Vein endothelial cell (primary cell): ENCODE results near the genes COQ7 and ACSM2A.

DNA sequence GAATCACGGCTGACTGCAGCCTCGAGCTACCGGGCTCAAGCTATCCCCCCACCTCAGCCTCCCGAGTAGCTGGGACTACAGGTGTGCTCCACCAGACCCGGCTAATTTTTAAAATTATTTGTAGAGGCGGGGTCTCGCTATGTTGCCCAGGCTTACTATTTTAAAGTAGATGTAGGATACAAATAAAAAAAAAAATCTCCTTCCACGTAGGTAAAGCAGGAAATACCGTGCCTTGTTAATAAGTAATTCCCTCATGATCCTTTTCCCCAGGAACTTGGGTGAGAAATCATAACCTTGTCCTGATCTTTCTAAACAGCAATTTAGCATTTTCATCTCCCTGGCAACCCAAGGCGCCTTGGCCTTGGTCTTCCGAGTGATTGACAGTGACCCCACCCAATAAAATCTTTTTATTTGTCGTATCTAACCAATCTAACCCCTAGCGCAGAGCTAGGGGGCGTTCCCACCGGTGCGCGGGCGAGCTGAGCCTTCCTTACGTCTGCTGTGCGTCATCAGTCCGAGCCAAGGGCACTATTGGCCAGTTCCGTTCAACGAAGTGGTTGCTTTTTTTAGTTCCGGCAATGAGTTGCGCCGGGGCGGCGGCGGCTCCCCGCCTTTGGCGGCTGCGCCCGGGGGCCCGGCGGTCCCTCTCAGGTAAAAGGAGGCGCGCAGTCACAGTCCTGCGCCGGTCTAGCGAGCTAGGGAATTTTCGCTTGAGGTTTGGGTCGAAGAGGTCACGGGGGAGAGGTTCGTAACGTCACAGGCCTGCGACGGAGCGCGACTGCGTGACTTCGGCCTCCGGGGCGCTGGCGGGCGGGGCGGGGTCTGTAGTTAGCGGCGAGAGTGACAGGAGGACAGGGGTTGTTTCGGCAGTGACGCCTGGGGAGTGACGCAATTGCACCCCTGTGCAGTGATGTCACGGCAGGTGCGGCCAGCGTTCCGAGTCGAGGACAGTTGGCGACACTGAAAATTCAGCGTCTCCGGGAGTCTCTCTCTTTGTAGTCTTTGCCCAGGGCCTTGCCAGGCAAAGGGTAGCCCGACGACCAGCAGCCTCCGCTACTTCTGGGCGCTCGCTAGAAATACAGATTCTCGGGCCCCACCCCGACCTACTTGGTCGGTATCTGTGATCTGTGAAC, at the start of gene COQ7:
Gene COQ7, plus strand, starts transcription at position 528 of the 1,133 bp plus-strand sequence.
- CAGE, long polyA plus RNA, result no peak

DNA sequence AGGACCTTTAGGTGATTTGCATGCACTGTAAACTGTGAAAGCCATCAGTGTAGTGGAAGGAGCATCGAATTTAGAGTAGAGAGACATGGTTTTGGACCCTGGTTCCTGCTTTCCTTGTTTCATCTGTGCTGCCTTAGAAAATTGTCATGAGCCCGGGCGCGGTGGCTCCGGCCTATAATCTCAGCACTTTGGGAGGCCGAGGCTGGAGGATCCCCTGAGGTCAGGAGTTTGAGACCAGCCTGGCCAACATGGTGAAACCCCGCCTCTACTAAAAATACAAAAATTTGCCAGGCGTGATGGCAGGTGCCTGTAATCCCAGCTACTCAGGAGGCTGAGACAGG, 776 bp downstream of the COQ7 start:
- CAGE, long polyA plus RNA, result no peak

DNA sequence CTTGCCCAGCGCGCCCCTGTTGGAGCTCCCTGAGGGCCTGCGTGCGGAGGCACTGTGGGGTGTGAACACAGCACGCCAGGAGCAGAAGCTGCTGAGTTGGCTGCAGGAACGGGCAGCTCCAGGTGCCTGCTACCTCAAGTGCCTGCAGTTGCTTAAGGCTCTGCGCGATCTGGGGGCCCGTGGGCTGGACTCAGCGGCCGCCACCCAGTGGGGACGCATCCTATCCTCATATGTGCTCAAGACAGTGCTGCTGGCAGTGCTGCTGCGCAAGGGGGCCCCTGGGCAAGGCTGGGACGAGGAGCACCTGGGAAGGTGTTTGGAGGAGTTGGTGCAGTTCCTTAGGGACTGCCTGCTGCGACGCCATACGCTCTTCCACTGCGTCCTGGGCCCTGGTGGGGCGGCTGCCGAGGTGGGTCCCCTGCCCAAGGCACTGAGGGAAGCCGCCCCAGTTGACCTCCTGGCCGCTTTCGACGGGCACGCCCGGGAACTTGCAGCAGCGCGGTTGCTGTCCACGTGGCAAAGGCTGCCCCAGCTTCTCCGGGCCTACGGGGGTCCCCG, 1.8 kb downstream of the ITPRIPL2 start:
- CAGE, long polyA plus RNA, result no peak

DNA sequence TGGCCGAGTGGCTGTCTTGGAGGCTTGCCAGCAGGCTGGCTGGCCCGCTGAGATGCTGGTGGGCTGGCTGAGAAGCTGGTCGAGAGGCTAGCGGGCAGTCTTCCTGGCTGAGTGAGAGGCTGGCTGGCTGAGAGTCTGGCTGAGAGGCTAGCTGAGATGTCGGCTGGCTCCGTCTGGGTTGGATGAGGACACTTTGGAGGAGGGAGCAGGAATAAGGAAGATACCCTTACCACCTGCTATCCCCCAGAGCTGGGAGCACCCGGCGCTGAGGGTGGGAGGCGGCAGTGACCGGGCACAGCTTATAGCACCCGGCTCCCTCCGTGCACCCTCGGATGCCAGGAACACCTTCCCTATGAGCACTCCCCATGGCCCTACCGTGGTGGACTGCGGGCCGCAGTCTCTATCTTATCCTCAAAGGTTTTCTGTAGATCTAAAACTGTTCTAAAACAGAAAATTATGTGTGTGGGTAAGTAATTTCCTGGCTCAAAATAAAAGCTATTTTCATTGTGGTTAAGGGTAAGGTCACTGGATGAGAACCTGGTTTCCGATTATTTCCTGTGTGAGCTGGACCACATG, 34.5 kb upstream of the TMC5 start:
- CAGE, long polyA plus RNA, result no peak

DNA sequence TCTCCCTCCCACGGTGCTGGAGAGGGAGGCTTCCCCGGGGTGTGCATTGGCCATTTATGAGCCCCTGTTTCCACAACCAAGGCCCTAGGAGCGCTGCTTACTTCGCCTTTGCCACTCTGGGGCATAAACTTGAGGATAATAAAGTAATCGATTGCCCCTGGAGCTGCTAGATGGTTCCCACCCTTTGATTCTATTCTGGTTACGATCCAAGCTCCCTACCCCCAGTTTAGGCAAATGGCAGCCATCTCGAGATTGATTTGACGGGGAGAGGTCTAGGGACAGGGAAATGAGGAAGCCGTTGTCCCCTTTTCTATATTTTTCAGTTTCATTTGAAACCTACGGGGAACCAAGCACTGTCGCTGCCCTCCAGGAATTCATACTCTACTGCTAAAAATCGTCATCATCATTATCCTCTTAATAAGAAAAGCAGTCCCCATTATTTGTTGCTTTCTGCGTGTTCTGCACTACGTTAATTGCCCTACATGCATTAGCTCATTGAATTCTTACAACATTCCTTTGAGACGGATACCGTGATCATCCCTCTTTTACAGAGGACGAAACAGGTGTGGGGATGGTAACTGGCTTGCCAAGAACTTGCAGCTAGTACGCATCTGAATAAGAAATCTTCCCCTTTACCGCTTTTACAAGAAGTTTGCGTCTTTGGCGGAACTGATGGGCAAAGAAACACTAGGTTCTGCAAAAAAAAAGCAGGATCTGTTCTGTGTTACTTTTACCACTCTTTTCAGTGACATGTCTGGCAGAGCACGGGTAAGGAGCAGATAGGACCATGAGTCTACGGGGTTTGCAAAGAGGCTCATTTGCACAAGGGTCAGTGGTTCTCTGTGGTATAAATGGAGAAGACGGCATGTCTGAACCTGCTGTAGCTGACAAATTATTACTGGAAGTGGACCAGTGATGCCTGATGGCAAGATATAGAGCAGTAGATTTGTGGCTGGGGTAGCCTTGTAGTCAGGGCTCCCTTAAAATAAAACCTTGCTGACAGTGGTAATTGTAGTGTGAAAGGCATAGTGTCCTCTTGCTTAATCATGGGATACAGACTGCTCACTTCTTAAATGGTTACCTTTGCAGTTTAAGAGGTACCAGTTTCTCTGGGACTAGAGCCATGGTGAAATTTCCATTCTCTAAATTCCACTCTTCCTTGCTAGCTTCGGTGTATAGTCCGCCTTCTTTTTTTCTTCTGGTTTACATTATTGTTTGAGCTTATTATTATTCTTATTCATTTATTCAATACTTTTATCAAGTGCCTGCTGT, 1.2 kb downstream of the CCP110 start:
- CAGE, long polyA plus RNA, result no peak

DNA sequence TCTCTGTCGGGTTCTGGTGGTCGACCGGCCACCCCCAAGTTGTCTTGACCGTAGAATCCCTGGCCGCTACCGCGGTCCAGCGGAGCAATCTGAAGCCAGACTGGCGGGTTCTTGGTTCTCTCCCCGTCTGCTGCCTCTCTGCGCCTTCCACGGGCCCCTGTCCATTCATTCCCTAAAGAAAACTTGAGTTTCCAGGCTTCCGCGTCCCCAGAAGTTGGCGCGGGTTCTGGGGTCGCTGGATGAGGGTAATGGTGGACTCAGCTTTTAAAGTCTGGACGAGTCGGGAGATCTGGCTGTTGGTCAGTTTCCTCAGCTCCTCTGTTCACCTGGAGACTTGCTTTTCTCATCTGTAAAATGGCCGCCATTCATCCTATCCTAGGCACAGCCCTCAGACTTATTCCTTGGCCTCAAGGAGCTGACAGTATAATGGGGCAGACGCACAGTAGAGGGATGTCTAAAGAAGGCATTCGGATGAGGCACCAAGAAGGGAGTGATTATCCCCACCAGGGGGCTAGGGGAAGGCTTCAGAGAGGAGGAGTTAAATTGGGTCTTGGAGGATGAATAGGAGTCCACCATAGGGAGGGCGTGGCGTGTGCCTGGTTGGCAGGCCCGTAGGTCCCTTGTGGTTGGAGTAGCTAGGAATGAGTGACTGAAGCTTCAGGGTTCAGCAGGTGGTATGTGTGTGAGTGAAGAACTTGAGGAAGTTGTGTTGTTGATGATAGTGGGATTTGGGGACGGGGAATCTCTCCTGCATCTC, 507 bp downstream of the VPS35L start:
- CAGE, long polyA plus RNA, result no peak

DNA sequence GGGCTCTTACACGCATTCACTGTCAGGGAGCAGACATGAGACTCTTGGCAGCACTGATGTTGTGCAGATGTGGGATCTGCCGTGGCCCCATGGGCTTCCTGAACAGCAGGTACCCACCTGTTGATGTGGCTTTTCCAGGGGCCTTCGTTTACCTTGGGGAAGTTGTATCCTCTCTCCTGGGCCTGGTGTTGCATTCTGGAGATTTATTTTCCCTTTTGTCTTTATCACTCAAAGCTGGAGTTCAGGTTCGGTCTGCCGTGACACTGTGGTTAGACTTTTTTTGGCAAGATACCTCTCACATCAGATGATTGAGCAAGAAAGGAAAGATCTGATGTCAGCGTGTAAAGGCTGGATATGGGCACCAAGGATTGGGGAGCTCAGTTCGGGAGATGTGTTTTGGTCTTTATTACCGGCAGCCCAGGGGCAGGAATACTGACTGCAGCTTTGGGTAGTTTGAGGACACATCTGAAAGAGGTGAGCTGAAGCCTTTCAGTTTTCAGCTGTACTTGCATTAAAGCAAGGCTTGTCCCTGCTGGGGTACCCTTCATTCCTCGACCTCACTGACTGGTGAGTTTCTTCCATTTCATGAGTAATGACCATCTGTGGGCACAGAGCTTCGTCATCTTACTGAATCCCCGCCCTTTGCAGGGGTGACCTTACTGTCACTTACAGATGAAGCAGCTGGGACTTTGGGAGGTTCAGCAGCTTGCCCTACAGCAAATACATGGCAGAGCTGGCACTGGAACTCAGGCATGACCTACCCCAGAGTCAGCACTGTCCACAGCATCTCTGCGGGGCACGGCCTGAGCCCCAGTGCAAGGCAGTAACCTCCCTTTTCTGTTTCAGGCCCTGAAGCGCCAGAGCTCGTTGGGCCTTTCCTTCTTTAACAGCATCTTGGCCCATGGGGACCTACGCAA, 19.1 kb downstream of the KNOP1 start:
- CAGE, long polyA plus RNA, result no peak

GRCh38 chr16:19704534-19704858, 13.5 kb downstream of the KNOP1 start:
- CAGE, long polyA plus RNA, result no peak

- CAGE, long polyA plus RNA, result no peak
Measured at GRCh38 chr16:19860381-19861155, 24.1 kb downstream of the GPRC5B start.

- CAGE, long polyA plus RNA, result no peak
Measured at GRCh38 chr16:19871857-19872584, 12.6 kb downstream of the GPRC5B start.

GRCh38 chr16:19879014-19879867, 5.4 kb downstream of the GPRC5B start:
- CAGE, long polyA plus RNA, result no peak

DNA sequence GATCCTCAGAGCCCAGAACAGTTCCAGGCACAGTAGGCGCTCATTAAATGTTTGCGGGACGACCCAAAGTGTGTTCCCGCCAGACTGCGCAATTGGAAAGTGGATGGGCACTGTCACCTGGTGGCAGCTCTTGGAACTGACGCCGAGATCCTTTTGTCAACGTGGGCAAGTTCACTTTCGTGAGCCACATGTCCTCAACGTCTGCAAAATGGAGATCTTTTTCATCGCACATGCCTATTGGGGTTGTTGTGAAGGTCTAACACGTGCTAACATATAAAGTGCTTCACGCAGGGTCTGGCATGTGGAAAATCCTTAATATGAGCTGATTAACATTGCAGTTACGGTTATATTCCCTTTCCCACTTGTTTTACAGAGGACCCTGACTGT, 1.7 kb upstream of the GPRC5B start:
- CAGE, long polyA plus RNA, result no peak

DNA sequence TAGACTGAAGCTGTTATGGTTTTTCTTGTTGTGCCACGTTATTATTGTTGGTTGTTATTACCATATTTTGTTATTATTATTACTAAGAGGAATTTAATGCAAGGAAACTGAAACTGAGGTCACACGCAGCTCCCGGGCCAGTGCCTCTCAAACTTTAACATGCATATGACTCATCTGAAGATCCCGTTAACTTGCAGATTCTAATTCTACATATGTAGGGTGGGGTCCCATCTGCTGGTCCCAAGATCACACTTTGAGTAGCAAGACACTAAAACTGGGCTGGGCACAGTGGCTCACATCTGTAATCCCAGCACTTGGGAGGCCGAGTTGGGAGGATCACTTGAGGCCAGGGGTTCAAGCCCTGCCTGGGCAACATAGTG, 828 bp downstream of the ACSM5 start:
- CAGE, long polyA plus RNA, result no peak

- CAGE, long polyA plus RNA, result no peak
Measured at GRCh38 chr16:20451360-20451673, at the start of gene ACSM2A. ACSM2A (plus strand) TSS chr16:20451521.

DNA sequence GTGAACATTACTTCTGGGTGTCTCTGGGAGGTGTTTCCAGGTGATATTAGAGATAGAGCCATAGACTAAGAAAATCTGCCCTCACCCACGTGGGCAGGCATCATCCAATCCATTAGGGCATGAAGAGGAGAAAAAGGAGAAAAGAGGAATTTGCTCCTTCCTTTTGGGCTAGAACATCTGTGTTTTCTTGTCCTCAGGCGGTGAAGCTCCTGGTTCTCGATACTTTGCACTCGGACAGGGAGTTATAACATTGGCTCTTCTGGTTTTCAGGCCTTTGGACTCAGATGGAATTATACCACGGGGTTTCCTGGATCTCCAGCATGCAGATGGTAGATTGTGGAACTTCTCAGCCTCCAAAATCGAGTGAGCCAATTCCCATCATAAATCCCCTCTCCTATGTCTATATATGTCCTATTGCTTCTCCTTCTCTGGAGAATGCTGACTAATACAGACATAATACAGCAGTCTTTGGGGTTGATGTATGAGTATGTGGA, 9.9 kb upstream of the ACSM2B start:
- CAGE, long polyA plus RNA, result no peak

DNA sequence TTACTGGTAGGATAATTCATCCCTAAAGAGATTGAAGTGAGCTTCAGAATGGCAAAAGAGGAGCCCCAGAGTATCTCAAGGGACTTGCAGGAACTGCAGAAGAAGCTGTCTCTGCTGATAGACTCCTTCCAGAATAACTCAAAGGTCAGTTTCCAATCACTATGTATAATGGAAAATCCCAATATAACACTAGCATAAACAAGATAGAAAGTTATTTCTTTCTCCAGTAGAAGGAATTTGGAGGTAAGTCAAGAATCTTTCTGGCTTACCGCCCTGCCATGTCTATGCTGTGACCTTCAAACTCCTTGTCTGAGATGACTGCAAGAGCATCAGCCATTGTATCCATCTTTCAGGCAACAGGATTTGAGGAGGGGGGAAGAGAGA, 2.7 kb downstream of the LDAF1 start:
- CAGE, long polyA plus RNA, result no peak

- CAGE, long polyA plus RNA, result no peak
Measured at GRCh38 chr16:21300228-21301213, 22.4 kb upstream of the CRYM start.

DNA sequence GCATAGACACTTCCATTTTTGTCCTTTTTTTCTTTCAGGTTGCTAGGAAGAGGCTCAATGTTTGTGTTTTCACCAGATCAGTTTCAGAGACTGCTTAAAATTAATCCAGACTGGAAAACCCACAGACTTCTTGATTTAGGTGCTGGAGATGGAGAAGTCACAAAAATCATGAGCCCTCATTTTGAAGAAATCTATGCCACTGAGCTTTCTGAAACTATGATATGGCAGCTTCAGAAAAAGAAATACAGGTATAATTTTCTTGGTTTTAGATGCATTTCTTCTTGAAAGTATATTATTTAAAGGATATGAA, 18.4 kb downstream of the METTL9 start:
- CAGE, long polyA plus RNA, result no peak

DNA sequence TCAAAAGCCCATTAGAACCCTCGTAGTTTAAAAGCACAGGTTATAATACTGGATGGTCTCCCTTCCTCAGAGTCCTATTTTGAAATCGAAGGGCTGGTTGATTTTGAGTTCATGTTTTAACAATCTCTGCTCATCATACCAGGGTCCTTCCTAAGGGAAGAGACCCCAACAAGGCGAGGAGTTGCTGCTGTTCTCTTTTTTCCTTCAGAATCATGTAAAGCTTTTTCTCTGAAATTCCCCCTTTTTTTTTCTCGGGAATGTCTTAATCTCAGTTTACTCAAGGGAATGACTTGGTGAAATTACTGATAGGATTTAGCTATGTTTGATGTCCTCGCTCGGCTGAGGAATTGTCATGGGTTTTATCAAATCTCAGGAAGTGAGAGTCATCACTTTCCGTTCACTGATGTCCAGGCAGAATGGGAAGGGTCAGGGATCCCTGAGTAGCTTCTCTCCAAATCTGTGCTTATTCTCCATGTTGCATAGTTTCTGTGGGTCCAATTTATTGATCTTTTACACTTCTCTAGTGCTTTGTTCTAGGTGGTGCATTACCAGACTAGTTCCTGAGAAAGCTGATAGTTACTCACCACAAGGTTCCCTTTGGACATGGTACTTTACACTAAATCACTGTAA, 6.4 kb downstream of the IGSF6 start:
- CAGE, long polyA plus RNA, result no peak

DNA sequence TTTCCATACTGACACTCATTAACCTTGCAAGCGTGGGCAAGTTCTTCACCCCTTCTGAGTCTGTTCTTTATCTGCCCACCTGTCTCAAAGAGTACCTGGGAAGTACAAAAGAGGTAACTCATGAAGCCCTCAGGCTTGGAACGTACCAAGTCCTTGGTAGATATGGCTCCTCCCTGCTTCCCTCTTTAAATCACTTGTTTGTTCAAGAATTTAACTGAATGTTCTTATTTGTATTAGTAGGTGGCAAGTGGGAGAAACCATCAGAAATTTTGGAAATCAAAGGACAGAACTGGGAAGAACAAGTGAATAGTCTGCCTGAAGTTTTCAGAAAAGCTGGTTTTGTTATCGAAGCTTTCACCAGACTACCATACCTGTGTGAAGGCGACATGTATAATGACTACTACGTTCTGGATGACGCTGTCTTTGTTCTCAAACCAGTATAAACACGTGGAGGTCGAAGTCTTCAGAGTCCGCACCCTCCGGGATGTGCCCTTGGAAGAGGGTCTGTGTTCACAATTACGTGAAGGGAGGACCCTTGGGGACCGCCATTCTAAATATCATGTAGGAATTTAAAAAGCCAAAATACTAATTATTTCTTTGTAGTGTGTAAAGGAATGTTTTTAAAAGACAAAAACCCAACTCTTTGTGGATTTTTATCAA, 2.7 kb upstream of the IGSF6 start:
- CAGE, long polyA plus RNA, result no peak